Measurements from ENCODE around the gene TMEM132C.

DNA sequence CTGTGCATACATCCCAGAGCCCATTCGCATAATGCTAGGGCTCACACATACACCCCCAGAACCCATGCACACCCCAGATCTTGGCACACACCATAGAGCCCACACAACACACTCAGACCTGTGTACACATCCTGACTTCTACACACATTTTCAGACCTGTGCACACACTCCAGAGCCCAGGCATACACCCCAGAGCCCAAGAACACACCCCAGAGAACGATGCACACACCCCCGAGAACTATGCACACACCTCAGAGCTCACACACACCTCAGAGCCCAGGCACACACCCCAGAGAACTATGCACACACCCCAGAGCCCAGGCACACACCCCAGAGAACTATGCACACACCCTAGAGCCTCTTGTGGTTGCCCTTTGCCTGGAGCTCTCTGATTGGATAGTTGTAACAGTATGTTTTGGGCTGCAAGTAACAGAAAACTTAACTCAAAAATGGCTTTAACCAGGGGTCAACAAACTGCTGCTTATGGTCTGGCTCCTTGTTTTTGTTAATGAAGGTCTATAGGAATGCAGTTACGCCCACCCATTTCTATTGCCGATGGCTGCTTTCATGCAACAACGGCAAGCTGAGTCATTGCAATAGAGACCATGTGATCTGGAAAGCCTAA, 65.9 kb upstream of the NCOR2 start:
- PRO-cap = no peak

- PRO-cap = no peak
Observed at GRCh38 chr12:124653104-124653685, 85.8 kb upstream of the NCOR2 start.

DNA sequence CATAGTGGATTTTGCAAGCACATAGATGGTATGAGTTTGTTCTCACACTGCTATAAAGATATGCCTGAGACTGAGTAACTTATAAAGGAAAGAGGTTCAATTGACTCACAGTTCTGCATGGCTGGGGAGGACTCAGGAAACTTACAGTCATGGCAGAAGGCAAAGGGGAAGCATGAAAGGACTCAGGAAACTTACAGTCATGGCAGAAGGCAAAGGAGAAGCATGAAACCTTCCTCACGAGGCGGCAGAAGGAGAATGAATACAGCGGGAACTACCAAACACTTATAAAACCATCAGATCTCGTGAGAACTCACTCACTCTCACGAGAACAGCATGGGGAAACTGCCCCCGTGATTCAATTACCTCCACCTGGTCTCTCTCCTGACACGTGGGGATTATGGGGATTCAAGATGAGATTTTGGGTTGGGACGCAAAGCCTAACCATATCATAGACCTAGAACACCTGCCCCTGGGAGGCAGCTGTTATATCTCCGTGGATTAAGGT, 101.9 kb upstream of the NCOR2 start:
- PRO-cap = no peak

DNA sequence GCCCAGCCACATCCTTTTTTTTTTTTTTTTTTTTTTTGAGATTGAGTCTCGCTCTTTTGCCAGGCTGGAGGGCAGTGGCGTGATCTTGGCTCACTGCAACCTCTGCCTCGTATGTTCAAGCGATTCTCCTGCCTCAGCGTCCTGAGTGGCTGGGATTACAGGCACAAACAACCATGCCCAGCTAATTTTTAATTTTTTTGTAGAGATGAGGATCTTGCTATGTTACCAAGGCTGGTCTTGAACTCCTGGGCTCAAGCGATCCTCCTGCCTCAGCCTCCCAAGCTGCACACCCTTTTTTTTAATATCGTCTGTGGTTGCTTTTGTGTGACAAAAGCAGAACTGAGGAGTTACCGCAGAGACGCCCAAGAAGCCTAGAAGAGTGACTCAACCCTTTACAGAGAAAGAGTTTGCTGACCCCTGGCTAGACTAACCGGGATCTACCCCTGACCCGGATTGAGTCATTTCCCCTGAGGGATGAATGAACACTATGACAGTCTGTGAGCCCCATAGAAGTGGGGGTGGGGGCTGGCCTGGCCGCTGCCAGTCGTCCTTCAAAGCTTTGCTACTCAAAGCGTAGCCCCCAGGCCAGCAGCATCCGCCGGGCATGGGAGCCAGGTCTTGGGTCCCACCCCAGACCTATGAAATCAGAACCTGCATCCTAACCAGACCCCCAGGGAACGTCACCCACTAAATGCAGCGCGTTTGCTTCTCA, 113.9 kb upstream of the NCOR2 start:
- PRO-cap = no peak

GRCh38 chr12:124684473-124684895, 117.1 kb upstream of the NCOR2 start:
- PRO-cap = no peak

- PRO-cap = no peak
Observed at GRCh38 chr12:124684896-124685580, 117.6 kb upstream of the NCOR2 start.

DNA sequence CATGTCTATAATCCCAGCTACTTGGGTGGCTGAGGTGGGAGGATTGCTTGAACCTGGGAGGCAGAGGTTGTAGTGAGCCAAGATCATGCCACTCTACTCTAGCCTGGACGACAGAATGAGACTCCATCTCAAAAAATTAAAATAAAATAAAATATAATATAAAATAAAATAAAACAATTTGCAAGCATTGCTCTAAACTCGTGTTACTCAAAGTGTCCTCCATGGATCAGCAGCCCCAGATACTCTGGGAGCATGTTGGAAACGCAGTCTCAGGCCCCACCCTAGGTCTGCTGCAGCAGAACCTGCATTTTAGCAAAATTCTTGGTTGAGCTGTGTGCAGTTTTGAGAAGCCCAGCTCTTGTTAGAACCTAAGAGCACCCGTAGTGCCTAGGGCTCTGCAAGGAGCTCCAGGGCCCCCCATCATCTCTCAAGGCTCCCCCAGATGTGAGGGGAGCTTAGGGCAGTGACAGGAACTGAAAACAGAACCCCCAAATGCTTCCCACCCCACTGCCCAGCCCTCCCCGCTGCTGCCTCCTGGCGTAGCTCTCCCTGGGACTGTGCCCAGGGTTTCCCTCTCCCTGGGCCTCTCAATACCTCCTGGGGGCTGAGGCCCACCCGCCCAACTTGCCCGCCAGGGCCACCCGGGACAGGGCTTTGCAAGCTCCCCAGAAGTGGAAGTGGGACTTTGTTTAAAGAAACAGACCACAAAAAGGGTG, 127.9 kb downstream of the SCARB1 start:
- PRO-cap = no peak

GRCh38 chr12:124773845-124774552, 89.7 kb downstream of the SCARB1 start:
- PRO-cap = no peak

GRCh38 chr12:124803959-124804831, 59.5 kb downstream of the SCARB1 start:
- PRO-cap = no peak

- PRO-cap = unidirectional peak, minus-strand start at chr12:124994728
Observed at GRCh38 chr12:124994521-124995128, 1.2 kb downstream of the BRI3BP start.

GRCh38 chr12:125149655-125150407, 36.4 kb upstream of the TMEM132B start:
- PRO-cap = no peak

DNA sequence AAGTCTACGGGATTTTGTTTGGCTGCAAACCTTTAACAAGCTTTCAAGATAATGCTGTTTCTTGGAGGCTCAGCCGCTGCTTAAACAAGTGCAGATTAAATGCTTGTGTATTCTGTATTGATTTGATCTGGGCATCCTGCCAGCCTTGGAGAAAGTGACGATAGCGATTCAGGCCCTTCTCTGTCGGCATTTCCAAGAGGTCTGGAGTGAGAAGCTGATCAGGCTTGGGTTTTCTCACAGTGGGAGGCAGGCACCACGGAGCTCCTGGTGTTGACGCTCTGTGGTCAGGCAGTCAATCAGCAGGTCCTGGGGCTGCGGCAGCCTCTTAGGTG, 34.2 kb downstream of the TMEM132B start:
- PRO-cap = no peak

DNA sequence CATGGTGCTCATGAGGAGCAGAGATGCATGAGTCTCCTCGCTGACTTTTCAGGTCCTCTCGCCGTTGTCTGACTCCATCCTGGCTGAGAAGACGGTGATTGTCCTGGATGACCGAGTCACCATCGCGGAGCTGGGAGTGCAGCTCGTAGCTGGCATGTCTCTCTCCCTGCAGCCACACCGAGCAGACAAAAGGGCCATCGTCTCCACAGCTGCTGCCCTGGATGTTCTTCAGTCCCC, 466.1 kb downstream of the TMEM132B start:
- PRO-cap = no peak

- PRO-cap = no peak
Observed at GRCh38 chr12:125689531-125689730, 503.2 kb downstream of the TMEM132B start.

- PRO-cap = no peak
Observed at GRCh38 chr12:125973913-125974112, 787.6 kb downstream of the TMEM132B start.

DNA sequence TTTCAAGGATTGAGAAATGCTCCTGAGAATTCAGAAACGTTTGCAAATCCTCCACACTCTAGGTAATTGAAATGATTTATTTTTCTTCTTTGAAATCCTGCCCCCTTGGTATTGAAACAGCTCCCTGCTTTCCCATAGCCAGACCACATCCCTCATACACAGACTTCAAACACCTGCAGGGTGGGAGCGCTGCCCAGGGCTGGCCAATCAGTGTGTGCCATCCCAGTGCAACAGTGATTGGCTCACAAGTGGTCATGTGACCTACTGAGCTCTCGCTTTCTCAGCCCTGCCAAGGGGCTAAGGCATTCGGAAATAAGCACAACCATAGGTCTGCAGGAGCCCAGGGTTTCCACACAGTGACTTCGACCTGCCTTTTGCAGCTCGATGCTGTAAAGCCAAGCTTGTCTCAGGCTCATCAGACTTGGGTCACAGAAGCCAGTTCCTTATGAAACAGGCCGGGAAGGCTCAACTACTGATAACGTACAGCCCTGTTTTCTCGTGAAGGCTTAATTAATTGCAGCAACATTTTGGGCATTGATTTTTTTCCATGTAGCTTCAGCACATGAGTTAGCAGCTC, 970.6 kb downstream of the TMEM132B start:
- PRO-cap = no peak

GRCh38 chr12:126725761-126726031, 1539.5 kb downstream of the TMEM132B start:
- PRO-cap = no peak

DNA sequence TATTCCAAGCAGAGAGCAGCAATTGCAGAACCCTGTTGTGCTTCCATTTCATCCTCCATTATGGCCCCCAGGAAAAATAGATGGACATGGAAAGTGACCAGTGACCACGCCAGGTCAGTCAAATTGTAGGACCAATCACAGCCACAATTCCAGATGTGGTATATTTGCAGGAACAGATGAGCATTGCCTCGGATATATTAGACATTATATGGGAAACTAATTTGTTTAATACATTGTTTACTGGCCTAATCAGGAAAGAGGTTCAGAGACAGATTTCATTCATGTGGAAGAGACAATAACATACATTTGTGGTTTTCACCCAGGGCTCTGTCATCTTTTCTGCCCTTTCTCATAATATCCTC, 664.3 kb upstream of the TMEM132C start:
- PRO-cap = unidirectional peak, plus-strand start at position 275 of the sequence

DNA sequence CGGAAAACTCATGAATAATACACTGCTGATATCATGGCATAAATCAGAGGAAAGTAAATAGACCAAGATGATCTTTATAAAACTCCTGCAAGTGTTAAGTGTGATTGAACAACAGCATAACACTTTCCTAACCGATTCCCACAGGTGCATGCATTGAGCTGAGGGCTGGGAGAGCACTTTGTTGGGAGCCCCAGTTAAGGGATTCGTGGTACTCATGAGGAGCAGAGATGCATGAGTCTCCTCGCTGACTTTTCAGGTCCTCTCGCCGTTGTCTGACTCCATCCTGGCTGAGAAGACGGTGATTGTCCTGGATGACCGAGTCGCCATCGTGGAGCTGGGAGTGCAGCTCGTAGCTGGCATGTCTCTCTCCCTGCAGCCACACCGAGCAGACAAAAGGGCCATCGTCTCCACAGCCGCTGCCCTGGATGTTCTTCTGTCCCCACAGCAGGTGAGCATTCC, 643.0 kb upstream of the TMEM132C start:
- PRO-cap = no peak

DNA sequence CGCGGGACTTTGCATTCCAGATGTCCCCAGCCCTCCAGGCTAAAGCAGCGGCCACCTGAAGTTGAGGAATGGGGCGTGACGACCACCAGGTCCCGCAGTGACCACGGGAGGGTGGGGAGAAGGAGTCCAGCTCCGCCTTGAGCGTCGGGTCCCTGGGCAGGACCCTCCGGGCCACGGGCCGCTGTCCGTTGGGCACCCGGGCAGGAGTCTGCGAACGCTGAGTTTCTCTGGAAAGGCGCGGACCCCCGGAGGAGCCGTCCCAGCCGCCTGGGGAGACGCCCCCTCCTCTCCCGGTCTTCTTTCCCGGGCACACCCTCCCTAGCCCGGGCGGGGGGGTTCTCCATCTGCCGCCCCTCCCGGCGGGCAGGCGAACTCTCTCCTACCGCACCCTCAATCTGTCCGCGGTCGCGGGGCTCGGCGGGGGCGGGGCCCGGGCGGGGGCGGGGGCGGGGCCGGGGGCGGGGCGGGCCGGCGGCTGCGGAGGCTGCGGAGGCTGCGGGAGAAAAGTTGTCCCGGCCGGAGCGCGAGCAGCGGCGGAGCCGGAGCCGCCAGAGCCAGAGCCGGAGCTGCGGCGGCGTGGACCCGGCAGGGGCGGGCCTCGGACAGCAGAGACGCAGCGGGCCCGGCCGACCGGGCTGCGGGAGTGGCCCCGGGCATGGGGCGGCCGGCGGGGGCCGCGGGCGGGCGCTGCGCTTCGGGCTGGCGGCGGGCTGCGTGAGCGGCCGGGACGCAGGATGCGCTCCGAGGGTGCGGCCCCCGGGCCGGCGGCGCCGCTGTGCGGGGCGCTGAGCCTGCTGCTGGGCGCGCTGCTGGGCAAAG, at the start of gene TMEM132C:
TMEM132C (plus strand) TSS at position 502 of the 819 bp plus-strand sequence.
- PRO-cap = bidirectional peak, plus-strand start at position 503 of the sequence, minus-strand start at position 390 of the sequence

Data from pulmonary lymph node (tissue), 1 donor.